H4 (cell line): ENCODE results near the gene ARF3.

- RAMPAGE, long total RNA, result no peak
Measured at GRCh38 chr12:48118466-48119059, 601 bp upstream of the PFKM start.

GRCh38 chr12:48188383-48188797 lies 4.9 kb downstream of the CCDC184 start:
- RAMPAGE, long total RNA, result no peak

DNA sequence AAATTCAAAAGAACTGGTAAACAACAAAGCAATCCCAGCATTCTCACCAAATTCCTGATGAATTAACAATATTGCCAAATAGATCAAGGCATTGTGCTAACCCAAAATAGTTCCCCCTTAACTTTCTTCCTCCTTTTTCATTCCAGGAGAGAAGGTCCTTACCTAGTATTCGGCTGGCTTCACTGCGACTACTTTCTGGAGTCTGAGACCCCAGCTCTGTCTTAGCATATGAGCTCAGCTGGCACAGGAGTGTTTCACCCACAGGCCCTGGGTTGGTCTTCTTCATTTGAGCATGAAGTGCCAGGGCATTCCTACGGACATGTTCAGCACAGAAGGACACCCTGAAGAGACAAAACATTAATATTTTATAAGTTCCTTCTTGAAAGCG lies 2.6 kb downstream of the KANSL2 start:
- RAMPAGE, long total RNA, result no peak

GRCh38 chr12:48685100-48685452 lies 3.0 kb upstream of the KANSL2 start:
- RAMPAGE, long total RNA, result no peak

- RAMPAGE, long total RNA, result no peak
Measured at GRCh38 chr12:48717312-48717517, 708 bp upstream of the CCNT1 start.

DNA sequence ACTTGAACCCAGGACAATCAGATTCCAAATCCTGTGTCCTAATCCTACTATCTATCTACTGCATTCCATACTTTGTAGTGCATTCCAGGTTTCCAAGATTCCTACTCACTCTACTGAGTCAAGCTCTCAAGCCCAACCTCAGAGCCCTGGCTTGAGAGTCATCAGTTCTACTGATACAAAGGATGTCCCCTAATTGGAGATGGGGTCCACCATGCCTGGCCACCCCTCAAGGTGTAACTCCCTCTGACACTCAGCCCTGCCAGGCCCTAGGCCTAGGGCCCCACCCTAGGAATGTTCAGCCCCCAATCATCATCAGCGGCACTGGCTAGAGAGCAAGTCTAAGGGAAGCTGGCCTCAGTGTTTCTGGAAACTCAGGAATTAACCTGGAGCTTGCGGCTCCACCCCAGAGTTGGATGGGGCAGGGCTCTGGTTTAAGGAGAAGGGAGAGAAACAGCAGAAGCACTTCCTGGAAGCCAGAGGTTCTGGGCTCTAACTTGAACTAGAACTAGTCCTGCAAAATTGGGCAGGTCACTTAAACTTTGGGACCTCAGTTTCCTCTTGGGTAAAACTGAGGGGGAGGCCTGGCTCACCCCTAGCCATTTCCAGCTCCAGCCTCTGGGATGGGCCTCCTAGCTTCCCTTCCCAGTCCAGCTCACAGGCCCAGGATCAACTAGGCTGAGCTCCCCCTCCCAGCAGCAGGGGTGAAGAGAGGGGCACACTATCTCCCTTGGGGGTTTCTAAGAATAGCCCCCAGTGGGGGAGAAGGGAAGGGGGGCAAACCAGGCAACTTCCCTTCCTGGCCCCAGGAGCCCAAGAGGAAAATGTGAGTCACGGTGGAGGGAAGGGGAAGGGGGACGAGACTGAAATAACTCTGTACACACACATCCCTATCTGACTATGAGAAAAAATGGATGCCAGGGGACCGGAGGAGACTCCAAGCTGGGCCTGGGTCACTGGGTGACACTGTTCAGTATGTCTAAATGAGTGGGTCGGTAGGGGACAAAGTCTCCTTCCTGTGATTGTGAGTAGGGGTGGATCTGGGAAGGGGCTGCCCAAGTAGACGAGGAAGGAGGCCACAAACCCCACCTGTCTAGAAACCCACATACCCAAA lies 9.2 kb downstream of the ADCY6 start:
- RAMPAGE, long total RNA, result no peak

GRCh38 chr12:48815078-48815805 lies 3.1 kb upstream of the CACNB3 start:
- RAMPAGE, long total RNA, result no peak

- RAMPAGE, long total RNA, result no peak
Measured at GRCh38 chr12:48816251-48816879, 1.9 kb upstream of the CACNB3 start.

- RAMPAGE, long total RNA, result no peak
Measured at GRCh38 chr12:48881703-48882888, 16.4 kb upstream of the RND1 start.

DNA sequence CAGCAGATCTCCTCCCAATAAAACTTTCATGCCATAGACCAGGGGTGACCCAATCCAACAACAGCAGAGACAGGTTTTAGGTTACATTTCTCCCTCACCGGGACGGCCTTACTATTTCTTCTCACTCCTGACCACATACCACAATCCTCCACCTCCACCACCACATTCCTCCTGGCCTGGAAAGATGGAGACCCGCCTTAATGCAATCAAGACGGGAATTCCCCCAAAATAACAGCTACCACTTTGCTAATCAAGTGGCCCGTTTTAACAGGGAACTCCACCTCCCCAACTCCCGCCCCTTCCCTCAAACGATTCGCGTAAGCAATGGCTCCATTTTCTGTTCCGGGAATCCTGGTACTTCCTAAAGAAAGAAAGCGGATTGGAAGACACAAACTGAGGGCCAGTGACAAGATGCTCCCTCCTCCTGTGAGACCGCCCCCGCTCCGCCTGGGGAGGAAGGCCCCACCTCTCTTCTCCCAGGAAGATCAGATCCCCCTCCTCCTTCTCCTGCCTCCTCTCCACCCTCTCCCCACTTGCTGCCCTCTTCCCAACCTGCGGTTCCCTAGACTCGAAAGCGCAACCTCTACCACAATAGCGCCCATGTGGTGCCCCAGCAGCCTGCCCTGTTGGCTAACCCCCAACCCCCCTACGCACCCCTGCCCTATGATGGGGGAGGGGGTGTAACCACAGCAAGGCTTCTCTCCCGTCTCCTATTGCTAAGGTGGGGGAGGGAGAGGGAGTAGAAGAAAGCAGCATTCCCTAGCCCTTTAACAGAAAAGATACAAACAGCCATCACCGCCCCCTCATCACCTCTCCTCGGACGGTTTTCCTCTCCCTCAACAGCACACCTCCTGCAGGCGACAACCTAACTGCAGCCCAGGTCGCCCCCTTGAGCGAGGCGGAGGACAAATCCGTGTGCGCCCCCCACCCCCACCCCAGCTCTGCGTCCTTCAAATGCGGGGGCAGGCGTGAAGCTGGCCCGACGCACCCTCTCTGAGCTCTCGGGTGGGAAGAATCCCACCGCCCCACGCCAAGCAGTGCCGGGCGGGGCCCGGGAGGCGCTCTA lies 779 bp downstream of the ARF3 start:
- RAMPAGE, long total RNA, result no peak

DNA sequence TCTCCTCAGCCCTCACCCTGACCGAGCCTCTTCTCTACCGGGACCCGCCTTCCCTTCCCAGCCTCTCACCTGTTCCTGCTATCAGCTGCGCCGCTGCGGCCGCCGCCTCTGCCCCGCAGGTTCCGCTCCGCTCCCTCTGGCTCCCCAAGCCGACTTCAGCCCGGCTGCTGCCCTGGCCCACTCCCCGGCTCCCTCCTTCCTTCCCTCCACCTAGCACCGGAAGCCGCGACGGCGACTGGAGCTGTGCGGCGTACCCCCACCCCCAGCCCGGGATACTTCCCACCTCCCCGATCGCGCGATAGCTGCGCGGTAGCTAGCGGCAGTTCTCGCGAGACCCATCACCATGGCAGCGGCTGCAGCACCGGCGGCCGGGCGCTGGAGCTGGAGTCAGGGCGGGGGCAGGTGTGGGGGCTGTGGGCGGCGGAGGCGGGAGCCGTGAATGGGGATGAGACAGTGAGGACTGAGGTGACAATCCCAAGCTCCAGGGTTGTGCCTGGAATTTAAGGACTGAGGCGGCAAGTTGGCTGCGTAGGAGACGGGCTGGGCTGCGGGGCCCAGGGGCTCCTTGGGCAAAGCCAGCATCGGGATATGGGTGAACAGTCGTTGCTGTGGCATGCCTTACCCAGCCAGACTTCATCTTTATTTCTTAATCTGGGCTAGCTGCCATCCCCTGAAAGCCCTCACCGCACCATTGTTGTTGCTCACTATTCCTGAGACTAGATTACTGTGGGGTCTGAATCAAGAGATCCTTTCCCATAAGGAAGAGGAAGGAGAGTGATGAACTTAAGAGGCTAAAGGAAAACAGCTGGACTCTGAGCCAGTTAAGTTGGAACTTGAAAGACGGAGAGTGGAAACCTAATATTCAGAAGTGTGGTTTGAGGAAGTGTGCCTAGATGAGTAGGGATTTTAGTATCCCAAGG lies at the start of gene ARF3:
TSS of gene ARF3 (minus strand) at position 247 of the 920 bp plus-strand sequence.
- RAMPAGE, long total RNA, result start-site peak on the minus strand centred at position 200 of the sequence, 55 bp wide, 284 reads

DNA sequence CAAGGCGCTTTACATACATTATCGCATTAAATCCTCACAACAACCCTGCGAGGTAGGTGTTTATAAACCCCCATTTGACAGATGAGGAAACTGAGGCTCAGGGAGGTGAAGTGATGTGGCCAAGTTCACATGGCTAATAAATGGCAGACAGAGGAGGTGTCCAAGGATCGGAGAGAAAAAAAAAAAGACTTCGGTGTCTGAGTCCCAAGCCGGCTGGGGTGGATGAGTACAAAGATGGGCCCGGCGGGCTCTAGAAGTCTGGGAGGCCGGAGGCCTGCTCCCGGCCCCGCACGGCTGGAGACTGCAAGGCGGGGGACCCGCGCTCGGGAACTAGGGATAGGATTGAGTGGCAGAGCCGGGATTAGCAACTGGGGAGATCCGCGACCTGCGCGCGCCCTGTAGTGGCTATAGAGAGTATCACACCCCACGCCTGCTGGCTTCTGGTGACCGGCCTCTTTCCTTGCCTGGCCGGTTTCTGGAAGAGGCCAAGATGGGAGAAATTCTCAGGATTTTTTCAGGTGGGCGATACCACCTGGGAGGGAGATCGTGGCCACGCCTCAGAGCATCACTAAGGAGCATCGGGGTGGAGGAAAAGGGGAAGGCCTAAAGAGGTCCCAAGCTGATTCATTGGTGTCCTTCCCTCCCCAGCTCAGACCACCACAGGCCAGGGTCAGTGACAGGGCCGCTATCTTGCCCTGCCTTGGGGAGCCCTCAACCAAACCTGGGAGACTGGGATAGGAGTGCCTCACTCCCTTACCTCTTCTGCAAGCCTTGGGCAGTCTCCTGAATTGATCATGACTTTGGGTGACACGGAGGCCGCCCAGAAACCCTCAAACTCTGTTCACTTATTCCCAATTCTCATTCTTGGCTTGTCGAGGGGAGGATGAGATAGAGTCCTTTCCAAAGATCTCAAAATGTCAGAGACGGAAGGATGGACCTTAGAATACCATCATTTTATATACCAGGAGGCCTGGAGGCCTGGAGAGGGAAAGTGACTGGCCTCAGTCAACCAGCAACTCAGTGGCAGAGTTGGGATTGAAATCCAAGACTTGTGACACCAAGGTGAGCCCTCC lies 3.6 kb downstream of the DDN start:
- RAMPAGE, long total RNA, result no peak

GRCh38 chr12:48997982-48999162 lies 803 bp downstream of the DDN start:
- RAMPAGE, long total RNA, result no peak

DNA sequence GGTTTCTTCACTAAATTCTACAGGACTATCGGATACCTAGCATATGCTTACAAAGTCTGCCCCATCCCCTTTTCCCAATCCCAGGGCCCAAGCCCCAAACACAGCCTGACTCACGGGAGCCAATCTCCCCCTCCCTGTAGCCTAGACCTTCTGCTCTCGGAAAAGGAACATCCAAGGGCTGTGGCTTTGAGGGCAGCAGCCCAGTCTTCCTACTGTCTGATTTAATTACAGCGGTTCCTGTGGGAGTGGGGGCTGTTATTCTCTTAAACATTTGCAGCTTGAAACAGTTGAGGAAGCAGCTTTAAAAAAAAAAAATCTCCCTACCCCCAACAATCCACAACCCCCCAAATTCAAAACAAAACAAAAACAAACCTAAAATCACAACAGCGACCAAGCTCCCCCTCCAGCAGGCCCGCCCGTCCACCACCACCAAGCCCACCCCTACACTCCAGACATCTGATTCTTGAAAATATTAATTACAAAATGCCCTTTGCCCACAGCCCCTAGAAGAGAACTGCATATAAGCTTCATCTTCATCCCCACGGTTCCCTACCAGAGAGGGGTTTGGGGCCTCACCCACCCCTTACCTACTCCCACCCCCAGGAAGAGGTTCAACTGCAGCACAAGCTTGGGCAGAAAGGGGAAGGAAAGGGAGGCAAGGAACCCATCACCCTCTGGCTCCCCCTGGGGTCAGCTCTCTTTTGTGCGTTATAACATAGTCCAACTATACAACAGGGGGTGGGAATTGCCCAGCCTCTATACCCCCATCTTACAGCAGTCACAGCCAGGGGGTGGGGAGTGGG lies 1.1 kb upstream of the PRKAG1 start:
- RAMPAGE, long total RNA, result no peak

DNA sequence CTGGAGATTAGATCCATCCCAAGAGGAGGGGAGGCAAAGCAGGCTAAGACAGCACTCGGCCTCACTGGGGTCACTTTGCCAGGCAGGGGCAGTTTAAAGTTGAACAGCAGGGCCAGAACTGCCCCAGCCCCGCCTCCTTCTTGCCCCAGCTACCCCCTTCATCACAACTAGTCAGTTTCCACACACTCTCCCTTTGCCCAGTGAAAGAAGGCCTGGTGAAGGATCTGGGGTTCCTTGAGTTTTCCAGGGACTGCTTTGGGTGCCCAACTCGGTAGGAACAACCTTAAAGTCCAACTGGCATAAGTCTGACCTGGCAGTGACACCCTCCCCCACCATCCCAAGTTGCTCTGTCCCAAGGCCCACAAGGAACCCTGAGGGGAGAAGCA lies 1.7 kb downstream of the KMT2D start:
- RAMPAGE, long total RNA, result no peak

GRCh38 chr12:49095164-49095415 lies 489 bp upstream of the DHH start:
- RAMPAGE, long total RNA, result no peak

- RAMPAGE, long total RNA, result no peak
Measured at GRCh38 chr12:49138546-49139146, 7.5 kb upstream of the TUBA1B start.

GRCh38 chr12:49214648-49215543 lies 26.0 kb upstream of the TUBA1A start:
- RAMPAGE, long total RNA, result no peak

GRCh38 chr12:49225886-49226085 lies 36.9 kb upstream of the TUBA1A start:
- RAMPAGE, long total RNA, result no peak

GRCh38 chr12:49292708-49293815 lies 1.9 kb upstream of the PRPH start:
- RAMPAGE, long total RNA, result no peak